PFSK-1 (cell line): ENCODE measurements around a stretch of chr9.

DNA sequence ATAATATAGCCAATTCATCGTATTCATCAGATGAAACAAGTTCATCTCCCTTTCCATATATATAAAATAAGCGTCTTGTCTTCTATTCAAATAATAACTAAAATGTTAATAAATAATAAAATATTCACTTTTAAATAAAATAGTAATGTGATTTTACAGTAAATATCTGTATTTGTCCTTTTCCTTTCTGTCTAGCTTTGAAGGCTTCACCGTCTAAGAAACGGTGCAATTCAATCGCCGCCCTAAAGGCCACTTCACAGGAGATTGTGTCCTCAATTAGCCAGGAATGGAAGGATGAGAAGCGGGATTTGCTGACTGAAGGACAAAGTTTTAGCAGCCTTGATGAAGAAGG is 79.2 kb downstream of the PRKACG start:
- RRBS = no CpG with 5 or more reads among the region's 7 CpGs

- RRBS = no CpG with 5 or more reads among the region's 5 CpGs
Observed at GRCh38 chr9:68947033-68947561, 66.8 kb downstream of the PRKACG start.

DNA sequence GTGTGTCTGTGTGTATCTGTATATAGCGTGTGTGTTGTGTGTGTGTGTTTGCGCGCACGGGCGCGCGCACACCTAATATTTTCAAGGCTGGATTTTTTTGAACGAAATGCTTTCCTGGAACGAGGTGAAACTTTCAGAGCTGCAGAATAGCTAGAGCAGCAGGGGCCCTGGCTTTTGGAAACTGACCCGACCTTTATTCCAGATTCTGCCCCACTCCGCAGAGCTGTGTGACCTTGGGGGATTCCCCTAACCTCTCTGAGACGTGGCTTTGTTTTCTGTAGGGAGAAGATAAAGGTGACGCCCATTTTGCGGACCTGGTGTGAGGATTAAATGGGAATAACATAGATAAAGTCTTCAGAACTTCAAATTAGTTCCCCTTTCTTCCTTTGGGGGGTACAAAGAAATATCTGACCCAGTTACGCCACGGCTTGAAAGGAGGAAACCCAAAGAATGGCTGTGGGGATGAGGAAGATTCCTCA is 837 bp downstream of the FXN start:
- RRBS = no CpG with 5 or more reads among the region's 16 CpGs

- RRBS = no CpG with 5 or more reads among the region's 1 CpG
Observed at GRCh38 chr9:69078466-69079055, 43.0 kb downstream of the FXN start.

DNA sequence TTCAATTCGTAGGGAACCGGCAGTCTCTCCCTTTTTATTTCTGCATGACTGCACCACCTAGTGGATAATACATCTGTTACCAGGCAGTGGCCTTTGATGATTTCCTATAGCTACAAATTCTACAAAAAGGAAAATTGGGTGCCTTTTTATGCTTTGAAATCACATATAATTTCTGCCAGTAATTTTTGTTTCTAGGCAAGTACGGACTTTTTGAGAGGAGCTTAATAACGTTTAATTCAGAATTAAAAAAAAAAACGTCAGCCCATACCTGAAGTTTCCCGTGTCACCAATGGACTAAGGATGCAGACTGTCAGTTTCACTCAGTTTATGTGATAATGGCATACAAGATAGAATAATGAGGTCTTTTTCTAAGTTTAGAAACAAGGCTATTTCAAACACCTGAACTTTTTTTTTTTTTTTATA is 19.2 kb downstream of the TJP2 start:
- RRBS = no CpG with 5 or more reads among the region's 6 CpGs

DNA sequence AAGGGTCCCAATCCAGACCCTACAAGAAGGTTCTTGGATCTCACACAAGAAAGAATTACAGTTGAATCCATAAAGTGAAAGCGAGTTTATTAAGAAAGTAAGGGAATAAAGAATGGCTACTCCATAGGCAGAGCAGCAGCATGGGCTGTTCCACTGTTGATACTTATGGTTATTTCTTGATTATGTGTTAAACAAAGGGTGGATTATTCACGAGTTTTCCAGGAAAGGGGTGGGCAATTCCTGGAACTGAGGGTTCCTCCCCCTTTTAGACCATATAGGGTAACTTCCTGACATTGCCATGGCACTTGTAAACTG is 18.1 kb upstream of the ENTREP1 start:
- RRBS = no CpG with 5 or more reads among the region's 2 CpGs

GRCh38 chr9:70053862-70054610 is 10.4 kb downstream of the MAMDC2 start:
- RRBS = no CpG with 5 or more reads among the region's 5 CpGs

DNA sequence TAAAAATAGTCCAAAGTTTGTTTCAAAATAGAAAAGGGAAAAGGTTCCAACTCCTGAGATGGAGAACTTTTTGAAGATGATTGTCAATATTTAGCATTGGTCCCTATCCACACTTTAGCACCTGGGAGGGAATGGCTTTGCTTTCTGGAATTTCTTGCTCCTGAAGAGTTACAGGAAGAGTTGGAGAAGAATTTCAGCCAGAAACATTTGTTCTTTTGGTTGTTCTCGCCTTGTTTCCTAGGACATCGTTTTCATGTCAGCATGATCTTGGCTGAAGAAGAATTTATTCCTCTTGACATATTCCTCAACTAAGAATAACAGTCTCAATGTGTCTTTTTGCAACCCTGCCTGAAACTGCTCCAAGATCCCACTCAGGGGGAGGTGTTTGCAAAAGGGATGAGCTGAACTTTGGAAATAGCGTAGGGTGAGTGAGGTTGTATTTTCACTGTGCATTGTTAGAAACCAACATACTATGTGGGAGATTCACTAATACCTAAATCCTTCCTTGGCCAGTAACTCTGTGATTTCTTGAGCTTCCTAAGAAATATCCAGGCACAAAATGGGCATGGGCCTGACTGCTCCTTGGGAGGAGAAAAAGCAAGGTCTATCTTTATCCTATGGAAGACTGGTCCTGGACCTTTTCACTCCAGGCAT is 26.1 kb downstream of the MAMDC2 start:
- RRBS = no CpG with 5 or more reads among the region's 3 CpGs

DNA sequence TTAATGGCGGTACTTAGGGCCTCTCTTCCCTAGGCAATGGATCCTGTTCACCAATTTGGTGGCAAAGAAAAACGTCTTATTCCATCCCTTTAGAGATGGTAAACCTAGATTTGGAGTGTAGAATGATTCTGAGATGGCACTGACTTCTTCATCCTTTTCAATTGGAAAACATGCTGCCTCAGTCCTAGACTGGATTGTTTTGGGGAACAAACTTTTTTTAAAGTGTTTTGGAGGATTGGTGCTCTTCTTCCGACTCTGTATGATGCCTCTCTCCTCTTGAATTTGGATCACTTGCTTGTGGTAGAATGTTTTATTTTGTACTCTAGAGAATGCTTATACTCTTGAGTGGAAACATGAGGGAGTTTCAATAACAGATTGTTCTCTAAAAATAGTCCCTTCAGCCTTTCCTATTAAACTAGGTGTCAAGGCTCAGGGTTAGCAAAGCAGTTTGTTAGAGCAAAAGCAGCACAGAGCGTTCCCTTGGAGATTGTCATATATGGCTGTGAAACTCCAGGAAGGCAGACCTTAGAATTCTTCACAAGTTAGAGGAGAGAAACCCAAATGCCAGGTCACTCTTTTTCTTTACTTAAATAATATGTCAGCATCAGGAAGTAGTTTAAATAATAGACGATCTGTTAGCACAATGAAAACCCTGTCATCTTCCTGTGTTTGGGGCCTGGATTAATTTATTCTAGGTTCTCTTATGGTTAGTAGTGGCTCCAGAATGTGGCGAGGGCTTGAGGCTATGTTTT is 33.0 kb downstream of the MAMDC2 start:
- RRBS = no CpG with 5 or more reads among the region's 6 CpGs

- RRBS = no CpG with 5 or more reads among the region's 7 CpGs
Observed at GRCh38 chr9:70302051-70302400, 43.2 kb downstream of the SMC5 start.

DNA sequence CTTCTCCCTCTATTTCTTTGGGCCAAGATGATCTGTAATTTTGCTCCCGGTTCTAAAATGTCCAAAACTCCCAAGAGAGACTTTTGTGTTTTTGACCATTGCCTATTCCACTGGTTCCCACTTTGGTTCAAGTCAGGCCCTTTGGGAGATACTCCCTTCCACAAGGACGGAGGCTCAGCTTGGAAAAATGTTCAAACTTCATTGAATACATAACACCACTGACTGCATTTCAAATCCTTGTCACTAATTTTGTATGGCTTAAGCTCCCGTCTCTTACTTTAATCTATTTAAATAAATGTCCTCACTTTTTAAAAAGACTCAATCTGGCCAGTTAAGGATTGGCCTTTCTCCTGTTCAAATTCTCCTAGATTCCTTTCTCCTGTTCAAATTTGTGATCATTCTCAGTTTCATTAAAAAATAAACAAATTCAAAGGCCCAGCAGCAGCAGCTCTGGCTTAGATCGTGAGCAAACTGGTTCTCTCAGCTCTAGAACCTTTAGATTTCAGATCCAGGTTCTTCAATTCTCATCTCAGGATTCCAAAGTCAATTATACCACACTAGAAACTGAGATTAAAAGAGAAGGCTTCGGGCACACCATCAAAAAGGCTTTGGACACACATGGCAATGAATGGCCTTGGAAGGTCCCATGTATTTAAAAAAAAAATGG is 9.2 kb downstream of the KLF9 start:
- RRBS = no CpG with 5 or more reads among the region's 5 CpGs

DNA sequence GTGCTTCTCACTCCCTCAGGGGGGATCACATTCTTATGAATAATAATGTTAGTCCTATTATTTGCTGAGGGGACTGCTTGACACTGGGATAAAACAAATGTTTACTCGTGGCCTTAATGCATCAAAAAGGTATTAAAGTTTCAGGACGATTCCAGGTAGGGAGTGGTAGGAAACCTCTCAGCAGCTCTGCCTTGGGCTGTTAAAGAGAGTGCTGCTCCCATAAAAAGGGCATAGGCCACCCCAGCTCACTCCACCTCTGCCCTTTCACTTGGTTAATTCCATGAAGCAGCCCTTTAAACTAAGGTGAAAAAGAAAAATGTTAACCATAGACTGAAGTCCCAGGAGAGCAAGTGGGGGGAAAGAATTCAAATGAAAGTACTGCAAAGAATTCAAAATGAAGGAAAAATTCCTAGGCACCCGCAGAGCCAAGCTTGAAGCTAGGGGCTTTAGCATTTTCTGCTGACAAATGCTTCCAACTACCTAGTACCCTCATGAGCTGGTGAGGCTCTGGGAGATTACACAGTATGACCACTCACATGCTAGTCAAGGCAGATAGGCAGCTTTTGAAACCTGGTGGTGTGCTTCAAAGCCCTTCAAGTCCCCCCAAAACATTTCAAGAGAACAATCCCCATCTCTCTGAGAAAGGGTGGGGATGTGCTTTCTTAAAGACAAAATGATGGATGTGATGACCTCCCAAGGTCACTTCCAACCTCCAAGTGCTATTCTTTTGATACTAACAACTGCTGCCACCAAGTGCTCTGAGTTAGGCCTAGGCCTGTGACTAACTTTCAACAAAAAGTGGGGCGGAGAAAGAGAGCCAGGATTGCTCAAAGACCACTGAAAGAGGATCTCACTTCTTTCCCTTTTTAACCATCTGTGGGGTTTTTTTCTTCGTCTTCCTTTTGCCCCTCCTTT is 8.4 kb downstream of the KLF9 start:
- RRBS = no CpG with 5 or more reads among the region's 5 CpGs

DNA sequence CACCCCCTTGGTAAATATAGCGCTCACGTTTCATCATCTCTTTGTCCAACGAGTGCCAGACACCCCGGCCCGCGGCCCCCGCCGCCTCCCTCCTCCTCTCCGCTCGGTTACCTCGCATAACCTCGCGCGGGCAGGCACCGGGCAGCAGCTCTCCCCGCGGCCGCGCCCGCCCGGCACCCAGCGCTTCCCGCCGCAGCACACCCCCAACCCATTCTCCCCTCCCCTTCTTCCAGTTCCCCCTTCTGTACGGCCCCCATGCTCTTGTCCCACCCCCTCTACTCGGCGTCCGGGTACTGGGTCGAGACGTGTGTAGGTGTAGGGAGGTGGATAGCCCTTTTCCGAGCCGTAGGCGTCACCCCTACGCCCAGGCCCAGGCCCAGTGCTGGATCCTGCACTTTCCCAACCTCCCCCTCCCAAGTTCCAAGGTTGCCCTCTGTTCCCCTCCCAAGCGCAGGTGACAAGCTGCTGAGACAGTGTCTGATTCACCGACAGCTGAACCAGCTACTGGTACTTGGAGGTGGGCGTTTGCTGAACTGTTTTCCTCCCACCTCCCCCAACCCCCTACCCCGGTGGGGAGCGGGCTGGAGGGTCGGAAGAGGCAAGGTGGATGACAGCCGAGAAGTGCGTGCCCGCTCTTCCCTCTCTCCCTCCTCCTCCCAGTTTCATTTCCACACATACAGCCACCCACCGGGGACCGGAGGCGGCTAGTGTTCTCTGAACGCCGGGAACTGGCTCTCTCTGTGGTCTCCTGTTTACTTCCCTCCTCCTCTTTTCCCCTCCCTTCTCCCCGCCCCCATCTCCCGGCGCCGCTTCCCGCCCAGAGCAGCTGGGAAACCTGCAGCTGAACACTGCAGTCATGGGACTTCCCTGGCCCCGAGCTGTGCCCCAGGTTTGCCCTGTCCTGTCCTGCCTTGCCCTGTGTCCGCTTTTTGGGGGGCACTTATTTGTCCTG is 6.0 kb upstream of the KLF9 start:
- RRBS = 1% methylated on average over 16 of the region's 55 CpGs

DNA sequence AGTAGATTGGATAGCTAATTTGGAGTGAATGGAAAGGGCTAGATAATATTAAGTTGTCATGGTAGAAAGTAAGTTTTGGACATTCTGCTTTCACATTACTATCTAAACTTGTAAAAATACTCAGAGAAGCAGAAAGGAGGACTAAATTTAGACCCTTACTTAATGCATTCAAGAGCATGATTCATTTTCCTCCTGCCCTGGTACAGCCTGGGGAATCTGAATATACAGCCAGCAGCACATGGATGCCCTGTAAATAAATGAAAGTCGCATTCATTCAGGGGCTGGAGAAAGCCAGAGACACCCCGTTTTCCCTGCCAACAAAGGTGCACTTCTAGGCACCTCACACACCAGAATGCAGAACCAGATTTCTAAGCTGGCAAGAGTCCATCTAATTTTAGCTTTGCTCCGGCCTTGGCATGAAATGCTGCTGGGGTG is 172.7 kb upstream of the KLF9 start:
- RRBS = no CpG with 5 or more reads among the region's 3 CpGs

DNA sequence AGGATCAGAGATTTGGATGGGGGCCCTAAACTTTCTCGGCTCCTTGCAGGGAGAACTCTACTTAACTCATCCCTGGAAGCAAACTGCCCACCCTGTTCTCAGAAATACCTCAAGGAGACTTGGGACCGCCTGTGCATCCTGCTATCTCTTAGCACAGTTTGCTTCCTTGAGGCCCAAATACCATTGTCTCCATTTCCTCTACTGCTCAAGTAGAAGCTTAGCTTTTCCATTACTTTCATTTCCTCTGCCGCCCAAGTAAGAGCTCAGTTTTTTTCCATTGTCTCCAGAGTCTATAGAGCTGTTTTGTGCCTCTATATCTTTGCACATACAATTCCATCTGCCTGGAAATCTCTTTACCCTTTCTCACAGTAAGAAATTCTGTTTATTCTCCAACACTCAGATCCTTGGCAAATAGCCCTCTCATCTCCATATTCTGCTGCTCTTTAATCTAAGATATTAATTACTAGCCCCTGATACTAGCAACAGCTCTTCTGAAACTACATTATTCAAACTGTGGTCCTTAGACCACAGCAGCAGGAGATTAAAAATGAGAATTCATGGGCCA is 137.8 kb downstream of the CEMIP2 start:
- RRBS = no CpG with 5 or more reads among the region's 3 CpGs

GRCh38 chr9:71642070-71642514 is 126.2 kb downstream of the CEMIP2 start:
- RRBS = no CpG with 5 or more reads among the region's 6 CpGs

- RRBS = no CpG with 5 or more reads among the region's 5 CpGs
Observed at GRCh38 chr9:71684725-71685109, 83.6 kb downstream of the CEMIP2 start.

- RRBS = no CpG with 5 or more reads among the region's 5 CpGs
Observed at GRCh38 chr9:71734841-71735186, 33.5 kb downstream of the CEMIP2 start.

- RRBS = no CpG with 5 or more reads among the region's 1 CpG
Observed at GRCh38 chr9:71756568-71757053, 11.7 kb downstream of the CEMIP2 start.